SK-MEL-5 (cell line): Measurements from ENCODE around the genes ITGA5, OR9K2 and CDK2.

RAMPAGE:
- cytosol, long total RNA = no peak
- long total RNA = no peak
- nucleus, long total RNA = no peak
These were observed 2.1 kb upstream of the HOXC8 start for GRCh38 chr12:54006564-54007169.

GRCh38 chr12:54158940-54159578, 29.7 kb downstream of the SMUG1 start:
RAMPAGE:
- cytosol, long total RNA = no peak
- long total RNA = no peak
- nucleus, long total RNA = no peak

RAMPAGE:
- cytosol, long total RNA = no peak
- long total RNA = no peak
- nucleus, long total RNA = no peak
These were observed 13.8 kb downstream of the SMUG1 start for GRCh38 chr12:54174848-54175545.

RAMPAGE:
- cytosol, long total RNA = no peak
- long total RNA = no peak
- nucleus, long total RNA = no peak
These were observed 6.2 kb upstream of the NFE2 start for GRCh38 chr12:54306859-54307558.

DNA sequence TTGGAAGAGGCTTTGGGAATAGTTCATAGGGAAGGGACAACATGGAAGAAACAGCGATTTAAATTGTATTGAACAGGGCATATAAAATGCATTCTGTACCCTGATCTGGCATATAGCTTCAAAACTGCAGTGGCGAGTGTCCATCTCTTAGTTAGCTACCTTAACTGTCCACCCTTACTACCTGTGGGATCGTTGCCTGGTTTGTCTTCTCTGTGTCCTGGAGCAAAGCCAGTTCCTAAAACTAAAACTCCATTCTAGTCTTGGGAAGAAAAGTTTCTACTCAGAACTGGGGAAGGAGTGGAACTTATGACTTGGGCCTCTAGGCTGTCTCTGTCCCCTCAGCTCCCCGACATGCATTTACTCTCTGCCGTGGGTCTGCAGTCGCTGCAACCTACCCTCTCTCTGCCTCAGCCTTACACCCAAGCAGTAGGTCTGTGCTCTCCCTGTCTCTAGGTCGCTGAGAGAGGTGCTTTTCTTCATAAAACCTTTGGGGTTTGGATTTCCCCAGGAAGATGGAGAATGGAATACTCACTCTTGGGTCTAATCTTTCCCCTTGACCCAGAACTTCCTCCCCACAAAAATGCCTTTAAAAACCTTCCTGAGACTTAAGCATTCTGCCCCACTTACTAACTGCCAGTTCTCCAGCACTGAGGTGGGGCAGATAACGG, 13.1 kb downstream of the GPR84 start:
RAMPAGE:
- cytosol, long total RNA = no peak
- long total RNA = no peak
- nucleus, long total RNA = no peak

RAMPAGE:
- cytosol, long total RNA = no peak
- long total RNA = no peak
- nucleus, long total RNA = no peak
These were observed 8.0 kb upstream of the GPR84 start for GRCh38 chr12:54372280-54372755.

GRCh38 chr12:54376391-54377074, 8.0 kb downstream of the ZNF385A start:
RAMPAGE:
- cytosol, long total RNA = no peak
- long total RNA = no peak
- nucleus, long total RNA = no peak

GRCh38 chr12:54392904-54394185, 8.8 kb upstream of the ZNF385A start:
RAMPAGE:
- cytosol, long total RNA = no peak
- long total RNA = no peak
- nucleus, long total RNA = no peak

DNA sequence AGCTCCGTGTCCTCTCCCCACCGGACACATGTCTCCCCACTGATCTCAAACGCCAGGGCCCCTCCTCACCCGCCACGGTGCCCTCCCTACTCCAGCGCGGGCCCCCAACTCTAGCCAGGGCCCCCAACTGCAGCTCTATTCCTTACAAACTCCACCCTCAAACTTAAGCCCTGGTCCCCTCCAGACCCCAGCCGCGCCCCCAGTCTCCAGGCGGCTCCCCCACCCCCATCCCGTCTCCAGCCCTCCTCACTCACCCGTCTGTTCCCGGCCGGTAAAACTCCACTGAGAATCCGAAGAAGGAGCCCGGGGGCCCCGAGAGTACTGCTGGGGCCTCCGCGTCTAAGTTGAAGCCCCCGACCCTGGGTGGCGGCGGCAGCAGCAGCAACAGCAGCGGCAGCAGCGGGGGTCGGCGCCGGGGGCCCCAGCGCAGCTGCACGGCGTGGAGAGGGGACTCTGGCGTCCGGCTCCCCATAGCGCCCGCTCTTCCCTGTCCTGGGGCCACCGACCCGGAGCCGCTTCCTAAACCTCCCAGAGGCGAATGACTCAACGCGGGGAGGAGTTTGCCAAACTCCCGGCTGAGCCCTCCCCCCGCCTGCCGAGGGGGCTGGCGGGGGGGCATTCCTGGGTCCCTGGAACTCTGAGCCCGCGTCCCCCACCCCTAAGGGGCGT, at the start of gene ITGA5:
Gene ITGA5 (minus strand): TSS at position 540 of the 669 bp plus-strand sequence.
RAMPAGE:
- cytosol, long total RNA = start-site peak on the minus strand centred at position 629 of the sequence, 283 bp wide, 36 and 25 reads in 2 replicates
- long total RNA = no peak
- nucleus, long total RNA = start-site peak on the minus strand centred at position 624 of the sequence, 270 bp wide, 39 and 33 reads in 2 replicates

DNA sequence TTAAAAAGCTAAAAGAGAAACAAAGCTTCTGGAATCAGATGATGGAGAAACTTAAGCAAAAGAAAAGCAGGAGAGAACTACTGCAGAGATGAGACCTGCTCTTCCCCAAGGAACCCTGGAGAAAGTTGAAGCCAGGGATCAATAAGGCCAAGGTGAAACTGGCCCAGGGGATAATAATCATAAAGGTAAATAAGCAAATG, 17.7 kb upstream of the DCD start:
RAMPAGE:
- cytosol, long total RNA = no peak
- long total RNA = no peak
- nucleus, long total RNA = no peak

DNA sequence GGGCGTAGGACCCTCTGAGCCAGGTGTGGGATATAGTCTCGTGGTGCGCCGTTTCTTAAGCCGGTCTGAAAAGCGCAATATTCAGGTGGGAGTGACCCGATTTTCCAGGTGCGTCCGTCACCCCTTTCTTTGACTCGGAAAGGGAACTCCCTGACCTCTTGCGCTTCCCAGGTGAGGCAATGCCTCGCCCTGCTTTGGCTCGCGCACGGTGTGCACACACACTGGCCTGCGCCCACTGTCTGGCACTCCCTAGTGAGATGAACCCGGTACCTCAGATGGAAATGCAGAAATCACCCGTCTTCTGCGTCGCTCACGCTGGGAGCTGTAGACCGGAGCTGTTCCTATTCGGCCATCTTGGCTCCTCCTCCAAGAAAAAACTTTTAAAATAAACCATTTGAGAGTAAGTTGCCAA, 24.3 kb upstream of the OR9K2 start:
RAMPAGE:
- cytosol, long total RNA = no peak
- long total RNA = no peak
- nucleus, long total RNA = no peak

DNA sequence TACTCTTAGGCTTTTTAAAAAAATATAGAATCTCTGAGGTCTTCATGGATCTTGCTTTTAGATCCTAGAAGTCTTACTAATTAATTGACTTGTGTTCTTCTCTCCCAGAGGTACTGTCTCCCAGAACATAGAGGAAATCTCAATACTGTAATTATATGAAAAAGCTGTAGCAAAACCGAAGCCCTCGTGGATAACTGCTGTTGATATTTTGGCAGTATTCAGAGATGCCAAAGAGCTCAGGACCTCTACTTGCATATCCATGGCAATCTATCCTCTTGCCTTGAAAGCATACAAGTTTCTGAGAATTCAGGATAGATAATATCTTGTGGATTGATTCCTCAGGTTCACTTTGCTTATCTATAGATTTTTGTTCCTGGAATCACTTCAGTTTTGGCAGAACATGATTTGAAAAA, at the start of gene OR9K2:
Gene OR9K2 (plus strand): TSS at position 232 of the 413 bp plus-strand sequence.
RAMPAGE:
- cytosol, long total RNA = no peak
- long total RNA = no peak
- nucleus, long total RNA = no peak

DNA sequence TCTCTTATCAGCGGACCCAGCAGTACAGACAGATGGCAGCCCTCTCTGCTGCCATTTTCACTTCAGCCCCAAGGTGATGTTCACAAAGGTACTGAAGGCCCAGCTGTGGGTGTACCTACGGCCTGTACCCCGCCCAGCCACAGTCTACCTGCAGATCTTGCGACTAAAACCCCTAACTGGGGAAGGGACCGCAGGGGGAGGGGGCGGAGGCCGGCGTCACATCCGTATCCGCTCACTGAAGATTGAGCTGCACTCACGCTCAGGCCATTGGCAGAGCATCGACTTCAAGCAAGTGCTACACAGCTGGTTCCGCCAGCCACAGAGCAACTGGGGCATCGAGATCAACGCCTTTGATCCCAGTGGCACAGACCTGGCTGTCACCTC, 5.6 kb downstream of the GDF11 start:
RAMPAGE:
- cytosol, long total RNA = no peak
- long total RNA = no peak
- nucleus, long total RNA = no peak

DNA sequence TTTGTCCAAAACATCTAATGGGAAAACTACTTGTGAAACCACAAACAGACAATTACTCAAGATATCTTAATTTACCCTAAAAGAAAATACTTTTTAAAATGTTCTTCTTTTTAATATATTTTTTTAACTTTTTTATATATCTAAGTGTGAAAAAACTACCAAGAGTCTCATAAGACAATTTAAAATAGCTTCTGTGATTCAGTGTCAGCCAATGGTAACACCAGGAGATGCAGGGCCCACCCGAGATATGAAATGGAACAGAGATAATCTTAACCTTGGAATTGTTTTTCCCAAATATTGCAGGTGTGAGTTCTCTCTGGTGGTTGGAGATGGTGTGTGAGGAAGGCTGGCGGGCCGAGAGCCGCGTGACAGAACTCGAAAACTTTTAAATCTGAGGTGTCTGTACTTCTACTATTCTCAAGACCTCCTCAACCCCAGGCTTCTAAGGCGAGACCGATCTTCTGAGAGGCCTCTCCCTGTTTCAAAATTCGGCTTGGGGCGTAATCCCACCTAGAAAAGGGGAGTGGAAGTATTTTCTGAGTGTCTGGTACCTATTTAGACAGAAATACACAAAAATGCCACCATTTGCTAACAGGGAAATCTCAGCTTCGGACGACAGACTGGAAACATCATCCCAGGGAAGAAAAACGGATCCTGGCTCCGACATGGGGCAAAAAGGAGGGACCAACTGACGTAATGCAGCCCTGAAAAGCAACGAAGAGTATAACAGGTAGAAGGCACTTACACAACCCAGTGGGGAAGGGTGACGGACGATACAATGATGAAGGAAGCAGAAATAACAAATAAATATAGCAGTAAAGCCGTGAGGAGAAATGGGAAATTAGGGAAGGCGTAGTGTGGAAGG, 632 bp downstream of the SARNP start:
RAMPAGE:
- cytosol, long total RNA = no peak
- long total RNA = no peak
- nucleus, long total RNA = no peak

DNA sequence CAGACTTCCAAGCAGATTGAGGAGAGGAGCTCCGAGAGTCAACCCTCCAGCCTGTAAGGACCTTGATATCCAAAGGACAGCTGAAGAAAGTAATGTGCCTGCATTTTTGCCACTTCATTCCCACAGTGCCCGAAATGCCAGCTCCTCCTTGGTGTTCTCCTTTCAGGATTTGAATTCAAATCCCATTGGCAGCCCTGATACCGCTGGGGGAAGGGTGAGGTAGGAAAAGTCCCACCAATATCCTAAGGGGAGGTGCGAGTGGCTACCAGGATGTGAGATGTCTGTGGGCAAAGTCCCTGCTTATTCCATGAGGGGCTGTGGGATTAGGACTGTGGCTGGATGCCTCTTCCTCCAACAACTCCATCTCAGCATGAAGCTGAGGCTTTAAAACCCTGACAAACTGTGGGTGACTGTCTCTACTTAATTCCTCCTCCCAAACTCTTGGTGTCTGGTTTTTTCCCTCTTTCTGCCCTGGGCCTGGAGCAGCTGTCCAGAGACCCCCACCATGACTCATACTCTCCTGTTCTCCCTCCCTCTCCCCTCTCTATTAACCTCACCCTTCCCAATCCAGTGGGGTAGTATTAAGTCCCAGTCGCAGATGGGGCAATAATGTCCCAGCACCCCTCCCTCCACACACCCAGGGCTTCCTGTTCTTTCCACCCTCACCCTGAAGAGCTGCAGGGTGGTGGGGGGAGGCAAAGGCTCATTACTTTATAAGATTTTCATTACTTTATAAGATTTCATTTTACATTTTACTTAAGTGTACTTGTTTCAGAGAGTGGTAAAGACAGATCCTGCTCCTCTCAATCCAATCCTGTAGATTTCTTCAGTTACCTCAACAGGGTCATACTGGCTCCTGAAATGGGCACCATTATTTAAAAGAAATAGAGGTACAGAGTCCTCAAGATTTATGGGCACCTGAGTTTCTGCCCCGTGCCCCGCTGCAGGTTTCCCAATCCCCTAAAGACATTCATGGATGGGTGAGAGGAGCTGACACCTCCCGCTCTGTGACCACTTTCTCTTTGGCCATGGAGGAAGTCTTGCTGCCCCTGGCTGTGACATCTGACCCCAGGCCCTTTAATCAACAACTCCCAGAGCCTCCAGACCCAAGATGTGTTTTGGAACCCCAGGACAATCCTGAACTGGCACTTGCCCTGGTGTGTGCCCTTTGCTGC, 2.1 kb upstream of the DNAJC14 start:
RAMPAGE:
- cytosol, long total RNA = no peak
- long total RNA = no peak
- nucleus, long total RNA = no peak

RAMPAGE:
- cytosol, long total RNA = no peak
- long total RNA = no peak
- nucleus, long total RNA = no peak
These were observed 2.6 kb upstream of the MMP19 start for GRCh38 chr12:55845432-55845709.

DNA sequence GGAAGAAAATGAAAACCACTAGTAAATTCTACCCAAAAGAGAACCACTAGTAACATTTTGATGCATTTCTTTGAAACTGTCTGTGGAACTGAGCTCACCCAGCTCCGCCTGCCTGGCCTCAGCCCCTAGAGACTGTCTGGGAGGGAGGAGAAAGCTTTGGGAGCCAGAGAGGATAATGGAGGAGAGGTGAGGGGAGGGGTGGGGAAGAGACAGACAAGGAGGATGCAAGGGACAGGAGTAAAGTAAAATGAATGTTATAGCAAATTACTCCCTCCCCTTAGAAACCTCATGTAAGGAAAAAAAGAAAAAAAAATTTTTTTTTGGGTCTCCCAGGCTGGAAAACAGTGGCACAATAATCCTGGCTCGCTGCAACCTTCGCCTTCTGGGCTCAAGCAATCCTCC, 3.1 kb upstream of the MMP19 start:
RAMPAGE:
- cytosol, long total RNA = no peak
- long total RNA = no peak
- nucleus, long total RNA = no peak

RAMPAGE:
- cytosol, long total RNA = no peak
- long total RNA = no peak
- nucleus, long total RNA = no peak
These were observed 9.5 kb downstream of the PMEL start for GRCh38 chr12:55956426-55956743.

GRCh38 chr12:55966531-55967641, at the start of gene CDK2:
Gene CDK2, plus strand, starts transcription at chr12:55966830.
RAMPAGE:
- cytosol, long total RNA = start-site peak on the plus strand at chr12:55966771-55966885, 5,585 and 2,178 reads in 2 replicates
- long total RNA = start-site peak on the plus strand at chr12:55966787-55966892, 6,382 and 1,837 reads in 2 replicates
- nucleus, long total RNA = start-site peak on the plus strand at chr12:55966795-55966885, 8,480 and 1,235 reads in 2 replicates; start-site peak on the plus strand at chr12:55967156-55967409, 2,011 and 520 reads in 2 replicates

RAMPAGE:
- cytosol, long total RNA = no peak
- long total RNA = no peak
- nucleus, long total RNA = no peak
These were observed 10.3 kb upstream of the SUOX start for GRCh38 chr12:55986498-55987388.